Amniotic epithelial cell (primary cell): ENCODE measurements around a stretch of chr5.

- RRBS, result no CpG with 5 or more reads among the region's 5 CpGs
These were observed 26.7 kb downstream of the IRF1 start for GRCh38 chr5:132463860-132464189.

- RRBS, result no CpG with 5 or more reads among the region's 8 CpGs
These were observed 17.5 kb downstream of the IRF1 start for GRCh38 chr5:132472807-132473832.

GRCh38 chr5:132498213-132498644, 7.7 kb upstream of the IRF1 start:
- RRBS, result no CpG with 5 or more reads among the region's 4 CpGs

DNA sequence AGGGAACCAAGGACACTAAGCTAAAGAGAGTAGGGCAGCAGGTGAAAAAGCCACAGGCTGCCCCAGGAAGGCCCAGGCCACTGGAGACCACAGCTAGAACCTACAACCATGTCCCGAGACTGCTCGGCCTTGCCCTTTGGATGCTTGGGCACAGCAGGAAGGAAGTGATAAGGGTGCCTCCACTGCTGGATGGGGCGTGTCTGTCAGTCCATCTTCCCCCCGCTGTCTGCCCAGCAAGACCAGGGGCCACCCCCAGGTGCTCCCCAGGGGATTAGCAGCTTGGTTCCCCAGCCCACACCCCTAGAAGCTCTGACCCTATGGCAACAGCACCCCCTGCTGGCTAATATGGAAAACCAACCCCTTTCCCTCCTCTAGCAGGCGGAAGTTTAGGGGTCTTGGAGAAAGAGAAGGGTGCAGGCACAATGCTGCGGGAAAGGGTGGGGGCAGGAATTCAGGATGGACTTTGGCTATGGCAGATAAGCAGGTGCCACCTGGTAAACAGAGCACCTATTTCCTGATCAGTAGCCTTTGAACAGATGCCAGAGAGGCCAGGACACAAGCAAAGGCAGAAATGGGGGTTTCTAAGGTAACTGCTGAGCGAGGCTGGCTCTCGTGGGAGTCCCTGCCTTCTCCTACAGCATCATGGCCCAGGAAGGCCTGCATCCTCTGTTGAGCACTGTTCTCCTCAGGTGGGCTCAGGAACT, 10.6 kb upstream of the IRF1 start:
- RRBS, result no CpG with 5 or more reads among the region's 8 CpGs

DNA sequence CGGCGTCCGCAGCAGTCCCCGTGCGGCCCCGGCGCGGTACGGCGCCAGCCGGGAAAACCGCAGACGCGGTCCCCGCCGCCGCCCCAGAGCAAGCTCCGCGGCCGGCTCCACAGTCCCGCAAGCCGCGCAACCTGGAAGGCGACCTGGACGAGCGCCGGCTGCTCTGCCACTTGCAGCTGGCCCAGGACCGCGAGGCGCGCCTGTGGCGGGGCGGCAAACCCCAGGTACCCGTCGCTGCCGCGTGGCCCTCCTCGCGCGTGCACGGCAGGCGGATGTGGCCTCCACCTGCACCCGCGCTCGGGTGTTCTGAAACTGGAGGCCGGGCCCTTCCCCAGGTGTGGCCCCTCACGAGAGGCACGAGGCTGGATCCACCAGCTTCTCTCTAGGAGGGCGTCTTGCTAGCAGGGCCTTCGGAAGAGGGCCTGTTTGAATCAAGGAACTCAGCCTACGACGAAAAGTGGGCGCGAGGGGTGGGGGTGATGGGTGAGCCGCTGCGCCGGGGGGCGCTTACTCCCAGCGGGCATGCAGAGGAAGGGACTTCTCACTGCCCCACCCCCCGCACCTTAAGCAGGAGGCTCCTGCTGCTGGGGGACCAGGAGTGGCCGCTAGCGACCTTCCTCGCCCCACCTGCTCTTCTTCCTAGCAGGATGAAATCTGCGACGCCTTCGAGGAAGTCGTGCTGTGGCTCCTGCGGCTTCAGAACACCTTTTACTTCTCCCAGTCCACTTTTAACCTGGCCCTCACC, 647 bp downstream of the CCNI2 start:
- RRBS, result 3% methylated on average over 23 of the region's 68 CpGs

GRCh38 chr5:132807010-132807731, 5.9 kb upstream of the SOWAHA start:
- RRBS, result no CpG with 5 or more reads among the region's 11 CpGs

- RRBS, result no CpG with 5 or more reads among the region's 10 CpGs
These were observed 8.5 kb upstream of the AFF4 start for GRCh38 chr5:132971747-132972460.

- RRBS, result no CpG with 5 or more reads among the region's 4 CpGs
These were observed 13.8 kb downstream of the HSPA4 start for GRCh38 chr5:133065113-133066585.

DNA sequence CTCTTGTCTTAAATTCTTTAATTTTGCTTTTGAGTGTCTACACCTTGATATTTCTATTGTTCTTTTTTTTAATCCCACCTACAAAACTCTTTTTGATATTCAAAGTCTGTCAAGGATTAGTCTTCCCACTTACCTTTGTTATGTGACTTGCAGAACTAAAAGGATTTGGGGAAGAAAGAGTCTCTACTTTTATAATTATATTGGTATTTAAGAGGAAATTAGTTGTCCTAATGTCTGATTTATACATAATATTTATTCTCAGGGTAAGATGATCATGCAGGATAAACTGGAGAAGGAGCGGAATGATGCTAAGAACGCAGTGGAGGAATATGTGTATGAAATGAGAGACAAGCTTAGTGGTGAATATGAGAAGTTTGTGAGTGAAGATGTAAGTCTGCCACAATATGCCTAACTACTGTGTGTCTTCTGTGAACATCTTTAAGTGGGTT, 45.1 kb downstream of the HSPA4 start:
- RRBS, result no CpG with 5 or more reads among the region's 2 CpGs

DNA sequence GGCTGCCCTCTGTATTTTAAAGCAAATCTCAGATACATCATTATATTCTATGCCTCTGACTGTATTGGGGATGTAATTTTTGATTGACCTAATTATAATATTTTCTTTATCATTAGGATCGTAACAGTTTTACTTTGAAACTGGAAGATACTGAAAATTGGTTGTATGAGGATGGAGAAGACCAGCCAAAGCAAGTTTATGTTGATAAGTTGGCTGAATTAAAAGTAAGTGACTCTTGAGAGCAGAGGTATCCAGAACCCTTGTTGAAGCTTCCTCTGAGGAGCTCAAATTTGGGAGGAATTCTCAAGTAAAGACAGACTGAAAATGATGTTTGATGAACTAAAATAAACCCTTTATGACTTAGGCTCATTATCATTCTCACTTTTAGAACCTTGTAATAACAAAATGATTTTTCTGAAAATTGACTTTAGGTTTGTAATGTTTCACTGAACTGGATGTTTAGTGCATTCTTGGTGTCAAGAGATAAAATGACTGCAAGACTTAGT, 47.7 kb downstream of the HSPA4 start:
- RRBS, result no CpG with 5 or more reads among the region's 1 CpG

- RRBS, result no CpG with 5 or more reads among the region's 10 CpGs
These were observed 172.0 kb downstream of the FSTL4 start for GRCh38 chr5:133440196-133440888.

GRCh38 chr5:133522884-133523451, 89.4 kb downstream of the FSTL4 start:
- RRBS, result no CpG with 5 or more reads among the region's 10 CpGs

- RRBS, result no CpG with 5 or more reads among the region's 8 CpGs
These were observed 1.6 kb upstream of the C5orf15 start for GRCh38 chr5:133969648-133970839.

DNA sequence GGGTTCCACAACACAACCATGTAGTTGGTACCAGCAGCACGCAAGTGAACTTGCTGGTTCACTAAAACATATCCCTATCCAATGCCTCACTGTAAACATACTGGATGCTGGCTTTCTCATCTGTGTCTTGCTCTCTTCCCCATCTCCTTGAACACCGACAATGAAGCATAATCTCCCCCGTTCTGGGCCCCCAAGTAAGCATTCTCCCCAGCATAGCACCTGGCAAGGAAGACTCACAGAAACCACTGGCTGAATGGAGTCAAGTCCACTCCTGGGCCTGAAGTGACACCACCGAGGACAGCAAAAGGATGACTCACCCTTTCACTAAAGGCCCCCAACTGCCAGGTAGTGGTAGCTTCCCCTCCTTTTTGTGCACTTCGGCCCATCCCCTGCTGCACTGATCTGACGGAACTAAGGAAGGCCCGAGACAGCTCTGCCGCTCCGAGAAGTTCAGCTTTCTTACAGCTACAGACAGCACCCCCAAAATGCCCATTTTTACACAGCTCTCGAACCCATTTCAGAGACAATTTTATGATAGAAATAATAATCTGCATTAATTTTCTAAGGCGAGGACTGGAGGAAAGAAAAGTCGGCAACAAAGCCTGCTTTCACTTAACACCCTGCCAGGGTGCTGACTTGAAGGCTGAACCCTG, 9.4 kb downstream of the VDAC1 start:
- RRBS, result no CpG with 5 or more reads among the region's 12 CpGs

- RRBS, result no CpG with 5 or more reads among the region's 15 CpGs
These were observed 14.9 kb downstream of the TCF7 start for GRCh38 chr5:134129207-134129938.

- RRBS, result 68% methylated on average over 1 of the region's 9 CpGs
These were observed 27.7 kb downstream of the SKP1 start for GRCh38 chr5:134148929-134149666.

GRCh38 chr5:134150620-134151393, 25.9 kb downstream of the SKP1 start:
- RRBS, result no CpG with 5 or more reads among the region's 4 CpGs

GRCh38 chr5:134174917-134175675, 1.7 kb downstream of the SKP1 start:
- RRBS, result no CpG with 5 or more reads among the region's 8 CpGs

DNA sequence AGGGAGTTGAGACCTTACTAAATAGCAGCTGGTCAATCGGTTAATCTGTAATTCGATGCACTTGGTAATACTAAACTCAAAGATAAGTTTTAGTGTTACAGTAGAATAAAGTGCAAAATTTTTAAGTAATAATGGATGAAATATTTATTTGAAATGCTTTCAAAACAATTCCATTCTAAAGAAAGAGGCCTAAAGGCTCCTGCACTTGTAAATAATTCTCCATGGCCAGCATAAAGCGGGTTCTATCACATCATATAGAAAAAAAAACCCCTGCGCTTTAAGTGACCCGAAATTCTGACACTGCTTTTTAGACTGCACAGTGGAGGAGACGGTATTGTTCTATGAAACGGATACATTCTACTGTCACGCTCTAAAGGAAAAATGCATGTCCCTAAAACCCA, 1.1 kb downstream of the SKP1 start:
- RRBS, result no CpG with 5 or more reads among the region's 8 CpGs